ENCODE results near the gene CCNB1.

GRCh38 chr5:66033606-66034369 lies 107.4 kb downstream of the ERBIN start:
- PRO-cap: no peak
- RRBS: no CpG with 5 or more reads among the region's 15 CpGs

- PRO-cap: no peak
- RRBS: no CpG with 5 or more reads among the region's 6 CpGs
Observed at GRCh38 chr5:66438653-66439268, 157.4 kb upstream of the MAST4 start.

GRCh38 chr5:66440036-66440970 lies 155.9 kb upstream of the MAST4 start:
- PRO-cap: no peak
- RRBS: no CpG with 5 or more reads among the region's 9 CpGs

GRCh38 chr5:66989110-66989702 lies 207.4 kb downstream of the CD180 start:
- PRO-cap: no peak
- RRBS: no CpG with 5 or more reads among the region's 3 CpGs

DNA sequence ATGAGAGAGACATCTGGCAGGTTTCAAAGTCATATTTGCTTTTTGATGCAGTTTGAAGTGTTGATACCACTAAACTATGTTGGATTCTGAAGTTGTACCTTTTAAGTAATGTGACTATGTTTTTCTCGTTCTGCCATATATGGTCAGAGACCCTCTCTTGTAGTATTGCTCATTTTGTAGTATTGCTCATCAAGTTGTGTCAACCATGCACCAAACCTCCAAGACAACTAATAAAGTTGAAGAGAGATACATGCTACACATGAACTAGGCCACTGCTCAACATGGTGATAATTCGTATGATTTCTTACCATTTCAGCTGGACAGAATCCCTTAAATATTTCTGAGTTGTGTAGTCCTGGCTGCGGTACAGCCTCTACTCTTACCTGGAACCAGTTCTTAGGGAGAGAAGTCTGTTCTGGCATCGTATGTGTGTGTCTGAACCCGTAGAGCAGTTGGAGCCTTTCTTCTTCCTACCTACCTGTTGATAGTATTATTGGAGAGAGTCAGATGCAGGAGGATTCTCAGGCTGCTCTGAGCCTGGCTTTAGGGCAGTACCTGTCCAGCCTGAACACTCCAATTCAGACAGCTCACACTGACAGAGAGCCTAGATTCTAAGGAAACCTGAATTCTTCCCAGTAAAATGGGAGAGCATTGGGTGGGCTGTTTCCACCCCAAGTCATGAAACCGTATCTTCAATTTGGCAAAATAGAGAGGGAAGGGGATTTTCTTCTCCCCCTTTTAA lies 190.2 kb downstream of the CD180 start:
- PRO-cap: no peak
- RRBS: no CpG with 5 or more reads among the region's 6 CpGs

GRCh38 chr5:67062846-67063553 lies 133.6 kb downstream of the CD180 start:
- PRO-cap: no peak
- RRBS: no CpG with 5 or more reads among the region's 3 CpGs

DNA sequence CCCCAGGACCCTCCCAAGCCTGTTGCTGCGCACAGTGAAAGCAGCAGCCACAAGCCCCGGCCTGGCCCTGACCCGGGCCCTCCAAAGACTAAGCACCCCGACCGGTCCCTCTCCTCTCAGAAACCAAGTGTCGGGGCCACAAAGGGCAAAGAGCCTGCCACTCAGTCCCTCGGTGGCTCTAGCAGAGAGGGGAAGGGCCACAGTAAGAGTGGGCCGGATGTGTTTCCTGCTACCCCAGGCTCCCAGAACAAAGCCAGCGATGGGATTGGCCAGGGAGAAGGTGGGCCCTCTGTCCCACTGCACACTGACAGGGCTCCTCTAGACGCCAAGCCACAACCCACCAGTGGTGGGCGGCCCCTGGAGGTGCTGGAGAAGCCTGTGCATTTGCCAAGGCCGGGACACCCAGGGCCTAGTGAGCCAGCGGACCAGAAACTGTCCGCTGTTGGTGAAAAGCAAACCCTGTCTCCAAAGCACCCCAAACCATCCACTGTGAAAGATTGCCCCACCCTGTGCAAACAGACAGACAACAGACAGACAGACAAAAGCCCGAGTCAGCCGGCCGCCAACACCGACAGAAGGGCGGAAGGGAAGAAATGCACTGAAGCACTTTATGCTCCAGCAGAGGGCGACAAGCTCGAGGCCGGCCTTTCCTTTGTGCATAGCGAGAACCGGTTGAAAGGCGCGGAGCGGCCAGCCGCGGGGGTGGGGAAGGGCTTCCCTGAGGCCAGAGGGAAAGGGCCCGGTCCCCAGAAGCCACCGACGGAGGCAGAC lies 30.7 kb downstream of the CD180 start:
- PRO-cap: no peak
- RRBS: 97% methylated on average over 11 of the region's 32 CpGs

- PRO-cap: no peak
- RRBS: no CpG with 5 or more reads among the region's 5 CpGs
Observed at GRCh38 chr5:67194185-67194678, 2.4 kb downstream of the CD180 start.

GRCh38 chr5:67798383-67798995 lies 417.1 kb upstream of the PIK3R1 start:
- PRO-cap: no peak
- RRBS: no CpG with 5 or more reads among the region's 6 CpGs

DNA sequence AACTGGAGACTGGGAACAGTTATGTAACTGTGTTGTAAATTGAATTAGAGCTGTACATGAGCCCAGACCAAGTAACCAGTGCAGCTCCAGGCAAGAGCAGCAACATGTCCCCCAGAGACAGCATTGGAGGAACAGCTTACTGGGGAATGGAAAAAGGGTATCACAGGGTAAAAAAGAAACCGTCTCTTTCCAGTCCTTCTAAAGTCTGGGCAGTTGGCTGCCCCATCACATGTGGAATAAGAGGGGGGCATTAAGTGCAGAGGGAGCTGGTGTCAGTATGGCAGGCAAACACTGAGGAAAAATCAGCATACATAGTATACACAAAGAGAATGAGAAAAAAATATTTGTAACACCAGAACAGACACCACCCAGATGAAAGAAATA lies 415.5 kb upstream of the PIK3R1 start:
- PRO-cap: no peak
- RRBS: no CpG with 5 or more reads among the region's 1 CpG

DNA sequence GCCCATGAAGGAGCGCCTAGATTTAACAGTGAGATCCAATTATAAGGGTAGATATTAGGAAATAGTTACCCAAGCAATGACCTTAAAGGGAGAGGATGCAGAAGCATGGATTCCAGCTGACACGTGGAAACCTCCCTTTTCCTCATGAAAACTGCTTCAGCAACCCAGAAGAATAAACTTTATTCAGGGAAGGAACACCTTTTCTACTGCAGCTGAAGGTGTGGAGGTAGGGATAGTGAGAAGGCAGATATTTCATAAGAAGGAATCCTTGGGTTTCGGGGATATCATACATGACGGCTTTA lies 80.5 kb upstream of the PIK3R1 start:
- PRO-cap: no peak
- RRBS: no CpG with 5 or more reads among the region's 4 CpGs

DNA sequence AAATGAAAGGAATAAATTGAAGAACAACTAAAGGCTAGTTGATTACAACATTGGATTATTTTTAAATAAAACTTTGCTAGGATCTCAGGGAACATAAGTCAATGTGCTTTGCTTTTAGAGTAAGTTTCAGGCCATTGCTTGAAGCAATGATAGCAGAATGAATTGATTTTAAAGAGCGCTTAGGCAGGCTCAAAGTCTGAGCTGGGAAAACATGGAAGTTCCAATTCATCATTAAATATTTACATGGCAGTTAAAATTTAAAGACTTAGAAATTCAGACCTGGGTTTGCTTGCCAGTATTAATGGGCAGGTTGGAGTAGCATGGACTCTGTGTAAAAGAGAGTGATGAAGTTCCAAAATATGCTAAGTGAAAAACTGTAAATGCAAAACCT lies 48.5 kb upstream of the PIK3R1 start:
- PRO-cap: no peak
- RRBS: no CpG with 5 or more reads among the region's 1 CpG

DNA sequence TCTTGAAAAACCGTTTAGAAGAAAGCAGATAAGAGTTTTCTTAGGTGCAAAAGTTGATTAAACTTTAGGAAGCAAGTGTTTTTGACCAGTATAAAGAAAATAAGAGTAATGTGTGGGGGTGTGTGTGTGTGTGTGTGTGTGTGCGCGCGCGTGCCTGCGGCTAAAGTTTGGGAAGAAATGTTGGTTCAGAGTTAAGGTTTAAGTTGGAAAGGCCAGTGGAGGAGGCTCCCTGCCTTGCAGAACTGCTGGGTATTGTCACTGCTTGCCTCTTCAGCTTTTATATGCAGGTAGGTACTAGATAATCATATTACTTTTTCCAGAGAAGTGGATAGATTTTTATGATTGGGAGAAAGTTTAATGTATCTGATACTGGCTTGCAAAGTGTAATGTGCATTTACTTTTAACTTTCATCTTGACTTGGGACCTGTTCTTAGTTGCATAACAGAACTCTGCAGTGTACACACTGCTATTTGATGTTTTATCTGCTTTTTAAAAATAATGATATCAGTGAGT lies 2.0 kb downstream of the PIK3R1 start:
- PRO-cap: no peak
- RRBS: no CpG with 5 or more reads among the region's 6 CpGs

- PRO-cap: no peak
Observed at GRCh38 chr5:68240231-68240614, 24.7 kb downstream of the PIK3R1 start.

GRCh38 chr5:68241374-68242014 lies 25.9 kb downstream of the PIK3R1 start:
- PRO-cap: no peak
- RRBS: no CpG with 5 or more reads among the region's 1 CpG

GRCh38 chr5:68255486-68256174 lies 40.1 kb downstream of the PIK3R1 start:
- PRO-cap: no peak
- RRBS: no CpG with 5 or more reads among the region's 6 CpGs

DNA sequence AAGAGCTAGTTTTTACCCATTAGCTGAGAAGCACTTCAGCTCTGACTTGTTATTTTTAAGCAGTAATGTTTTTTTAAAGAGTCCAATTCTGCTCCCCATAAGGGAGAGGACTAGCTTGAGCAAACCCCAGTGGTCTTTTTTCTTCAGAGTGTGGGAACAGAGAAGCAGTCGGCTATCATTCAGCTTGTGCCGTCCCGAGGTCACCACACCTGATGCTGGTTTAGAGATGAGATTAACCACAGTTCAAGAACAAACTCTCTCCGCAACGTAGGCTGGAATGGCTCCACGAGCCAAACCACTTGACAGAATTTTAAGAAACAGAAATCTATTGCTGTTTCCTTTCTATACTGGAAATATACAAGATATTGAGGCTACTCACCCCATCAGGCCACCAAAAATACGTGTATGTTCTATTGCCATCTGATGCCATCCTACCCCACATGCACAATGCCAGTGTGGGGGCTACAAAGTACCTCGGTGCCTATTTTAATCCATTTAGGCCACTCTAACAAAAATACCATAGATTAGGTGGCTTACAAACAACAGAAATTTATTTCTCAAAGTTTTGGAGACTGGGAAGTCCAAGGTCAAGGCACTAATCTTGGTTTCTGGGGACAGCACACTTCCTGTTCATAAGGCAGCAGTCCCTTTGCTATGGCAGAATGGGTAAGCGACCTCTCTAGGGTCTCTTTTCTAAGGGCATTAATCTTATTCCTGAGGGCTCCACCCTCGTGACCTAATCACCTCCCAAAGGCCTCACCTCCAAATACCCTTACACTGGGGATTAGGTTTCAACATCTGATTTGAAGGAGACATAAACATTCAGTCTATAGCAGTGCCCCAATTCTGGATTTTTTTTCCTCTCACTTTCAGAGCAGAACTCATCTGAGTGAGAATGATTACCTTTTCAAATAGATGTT lies 349.0 kb upstream of the SLC30A5 start:
- PRO-cap: no peak
- RRBS: no CpG with 5 or more reads among the region's 10 CpGs

- PRO-cap: bidirectional peak, plus-strand start at chr5:69167129, minus-strand start at chr5:69166829
- RRBS: 2% methylated on average over 14 of the region's 54 CpGs
Observed at GRCh38 chr5:69166668-69167591, at the start of gene CCNB1. CCNB1 (plus strand) TSS chr5:69167150.

DNA sequence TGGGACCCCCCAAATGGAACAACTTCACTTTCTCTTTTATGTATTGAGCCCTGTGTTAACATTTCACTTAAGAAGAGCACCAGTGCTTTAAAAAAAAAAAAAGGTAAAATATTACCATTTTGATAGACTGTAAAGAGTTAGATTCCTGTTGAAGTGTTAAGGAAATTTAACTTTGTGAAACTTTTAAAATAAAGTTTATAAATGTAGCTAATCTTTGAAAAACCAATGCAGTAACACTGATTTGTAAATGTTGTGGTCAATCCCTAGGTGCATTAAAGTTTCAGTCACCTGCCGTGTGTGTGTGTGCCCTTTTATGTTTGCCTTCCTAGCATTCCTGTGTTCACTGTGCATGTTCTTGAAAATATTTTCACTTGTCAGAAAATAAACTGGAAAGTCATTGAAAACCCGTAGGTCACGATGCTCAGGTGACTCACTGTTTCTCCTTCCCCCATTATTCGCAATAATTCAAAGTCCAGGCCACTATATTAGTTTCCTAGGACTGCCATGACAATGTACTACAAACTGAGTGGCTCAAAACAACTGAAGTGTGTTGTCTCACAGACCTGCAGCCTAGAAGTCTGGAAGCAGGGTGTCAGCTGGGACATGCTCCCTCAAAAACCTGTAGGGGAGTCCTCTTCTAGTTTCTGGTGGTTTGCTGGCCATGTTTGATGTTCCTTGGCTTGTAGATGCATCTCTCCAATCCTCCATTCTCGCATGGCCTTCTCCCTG lies 29.2 kb downstream of the MARVELD2 start:
- PRO-cap: bidirectional peak, plus-strand start at position 560 of the sequence, minus-strand start at position 274 of the sequence
- RRBS: no CpG with 5 or more reads among the region's 5 CpGs

- PRO-cap: no peak
- RRBS: no CpG with 5 or more reads among the region's 2 CpGs
Observed at GRCh38 chr5:69513893-69514272, 21.3 kb downstream of the OCLN start.

All from Caco-2 (cell line).